ENCODE measurements around a stretch of chr13.

GRCh38 chr13:114268524-114268868, 12.9 kb upstream of the UPF3A start:
- PRO-cap, 2 experiments, result no peak in any of the 2 experiments